Cytotoxic T cell (primary cell): ENCODE data around the genes DAP3 and RIT1.

GRCh38 chr1:155177093-155177740 is 3.6 kb downstream of the TRIM46 start:
- PRO-cap, 2 experiments = no peak in any of the 2 experiments

DNA sequence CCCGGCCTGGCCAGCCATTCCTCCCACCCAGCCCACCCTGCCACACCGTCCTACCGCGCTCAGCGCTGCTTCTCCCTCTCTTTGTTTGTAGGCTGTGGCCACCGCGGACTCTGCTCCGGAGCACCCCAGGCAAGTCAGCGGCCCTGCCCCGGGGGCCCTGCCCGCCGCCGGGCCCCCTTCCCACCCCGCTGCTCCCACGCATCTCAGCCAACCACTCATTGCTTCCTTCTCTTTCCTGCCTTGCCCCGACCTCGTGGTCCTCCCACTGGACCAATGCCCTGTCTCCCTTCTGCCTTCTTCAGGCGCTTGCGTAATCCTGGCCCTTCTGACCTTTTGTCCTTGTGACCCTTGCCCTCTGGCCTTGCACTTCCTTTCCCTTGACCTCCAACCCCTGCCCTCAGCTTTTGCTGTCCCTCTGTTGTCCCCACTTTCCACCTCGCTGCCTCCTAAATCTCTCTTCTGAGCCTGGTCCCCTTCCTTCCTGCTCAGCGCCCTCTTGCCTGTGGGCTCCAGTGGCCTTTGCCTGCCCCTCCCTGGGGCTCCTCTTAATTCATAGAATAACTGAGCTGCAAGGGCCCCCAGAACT is 5.2 kb downstream of the TRIM46 start:
- PRO-cap, 2 experiments = no peak in any of the 2 experiments

DNA sequence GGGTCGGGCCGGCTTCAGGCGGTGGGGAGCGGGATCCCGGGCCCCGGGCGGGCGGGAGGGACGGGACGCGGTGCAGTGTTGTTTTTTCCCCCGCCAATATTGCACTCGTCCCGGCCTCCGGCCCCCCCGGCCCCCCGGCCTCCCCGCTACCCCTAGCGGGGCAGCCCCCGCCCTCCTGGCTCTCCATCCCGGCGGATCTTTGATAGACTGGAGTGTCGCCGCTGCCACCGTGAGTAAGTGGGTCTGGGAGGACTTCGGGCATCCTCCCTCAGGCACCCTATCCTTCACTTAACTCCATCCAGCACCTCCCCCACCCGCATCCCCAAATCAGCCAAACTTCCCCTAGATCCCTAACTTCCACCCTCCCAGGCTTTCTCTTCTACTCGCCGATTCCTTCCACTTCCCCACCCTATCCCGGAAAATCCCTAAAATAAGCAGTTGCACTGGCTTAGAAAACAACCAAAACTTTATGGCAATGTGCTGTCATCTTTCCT is 12.5 kb downstream of the THBS3 start:
- PRO-cap, 2 experiments = no peak in any of the 2 experiments

GRCh38 chr1:155219825-155220219 is 11.3 kb downstream of the MTX1 start:
- PRO-cap, 2 experiments = no peak in any of the 2 experiments

GRCh38 chr1:155324644-155325695 is 4.3 kb downstream of the RUSC1 start:
- PRO-cap, 2 experiments = peak in 1 of 2 experiments; most common minus-strand start chr1:155324977 (in 1)

GRCh38 chr1:155563405-155563873 is 836 bp upstream of the ASH1L start:
- PRO-cap, 2 experiments = peak in 1 of 2 experiments; most common plus-strand start chr1:155563622 (in 1); most common minus-strand start chr1:155563498 (in 1)

GRCh38 chr1:155659254-155659453 is 29.4 kb downstream of the YY1AP1 start:
- PRO-cap, 2 experiments = no peak in any of the 2 experiments

GRCh38 chr1:155688885-155689226 is at the start of gene DAP3:
Gene DAP3, plus strand, starts transcription at chr1:155689091.
- PRO-cap, 2 experiments = peak in 2 of 2 experiments; most common plus-strand start chr1:155689091 (in 2)

GRCh38 chr1:155745057-155746007 is 56.4 kb downstream of the DAP3 start:
- PRO-cap, 2 experiments = peak in 2 of 2 experiments; most common plus-strand start chr1:155745502 (in 1); most common minus-strand start chr1:155745427 (in 2)

DNA sequence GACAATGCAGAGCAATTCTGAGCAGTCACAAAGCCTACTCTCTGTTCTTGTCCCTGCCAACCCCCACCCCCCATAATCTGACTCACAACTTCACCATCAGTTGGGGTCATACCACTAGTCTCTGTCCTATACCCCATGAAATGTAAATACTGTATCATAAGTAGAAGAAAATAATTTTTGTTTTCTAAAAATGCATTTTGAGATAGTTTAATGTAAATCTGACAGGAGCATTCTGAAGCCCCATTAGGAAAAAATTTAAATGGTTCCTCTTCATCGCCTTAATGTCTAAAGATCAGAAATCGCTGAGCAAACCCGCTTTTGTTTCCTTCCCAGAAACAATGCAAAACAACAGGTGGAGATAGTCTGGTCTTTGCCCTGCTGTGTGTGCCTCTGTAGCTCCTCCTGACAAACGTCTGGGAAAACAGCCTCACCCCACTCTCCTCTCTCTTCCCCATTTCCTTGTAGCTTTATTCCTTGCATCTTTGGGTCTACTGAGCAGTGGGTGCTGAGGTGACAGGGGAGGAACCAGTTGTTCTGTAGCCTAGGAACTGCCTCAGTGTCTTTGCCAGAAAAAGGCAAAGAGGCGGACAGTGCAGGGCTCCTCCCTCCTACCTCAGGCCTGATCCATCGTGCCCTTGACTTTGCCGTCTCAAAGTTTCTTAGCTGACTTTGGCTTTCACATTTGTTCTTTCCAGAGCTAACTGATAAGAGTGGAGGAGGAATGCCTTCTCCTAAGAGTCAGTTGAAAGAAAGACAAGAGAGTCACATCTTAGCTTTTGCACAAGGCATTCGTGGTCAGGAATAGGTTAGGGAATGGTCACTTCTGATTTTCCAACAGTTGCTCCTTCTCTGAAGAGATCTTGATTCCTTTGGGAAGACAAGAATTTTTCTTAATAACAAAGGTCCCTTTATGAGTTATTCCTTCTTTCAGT is 24.7 kb downstream of the SYT11 start:
- PRO-cap, 2 experiments = no peak in any of the 2 experiments

DNA sequence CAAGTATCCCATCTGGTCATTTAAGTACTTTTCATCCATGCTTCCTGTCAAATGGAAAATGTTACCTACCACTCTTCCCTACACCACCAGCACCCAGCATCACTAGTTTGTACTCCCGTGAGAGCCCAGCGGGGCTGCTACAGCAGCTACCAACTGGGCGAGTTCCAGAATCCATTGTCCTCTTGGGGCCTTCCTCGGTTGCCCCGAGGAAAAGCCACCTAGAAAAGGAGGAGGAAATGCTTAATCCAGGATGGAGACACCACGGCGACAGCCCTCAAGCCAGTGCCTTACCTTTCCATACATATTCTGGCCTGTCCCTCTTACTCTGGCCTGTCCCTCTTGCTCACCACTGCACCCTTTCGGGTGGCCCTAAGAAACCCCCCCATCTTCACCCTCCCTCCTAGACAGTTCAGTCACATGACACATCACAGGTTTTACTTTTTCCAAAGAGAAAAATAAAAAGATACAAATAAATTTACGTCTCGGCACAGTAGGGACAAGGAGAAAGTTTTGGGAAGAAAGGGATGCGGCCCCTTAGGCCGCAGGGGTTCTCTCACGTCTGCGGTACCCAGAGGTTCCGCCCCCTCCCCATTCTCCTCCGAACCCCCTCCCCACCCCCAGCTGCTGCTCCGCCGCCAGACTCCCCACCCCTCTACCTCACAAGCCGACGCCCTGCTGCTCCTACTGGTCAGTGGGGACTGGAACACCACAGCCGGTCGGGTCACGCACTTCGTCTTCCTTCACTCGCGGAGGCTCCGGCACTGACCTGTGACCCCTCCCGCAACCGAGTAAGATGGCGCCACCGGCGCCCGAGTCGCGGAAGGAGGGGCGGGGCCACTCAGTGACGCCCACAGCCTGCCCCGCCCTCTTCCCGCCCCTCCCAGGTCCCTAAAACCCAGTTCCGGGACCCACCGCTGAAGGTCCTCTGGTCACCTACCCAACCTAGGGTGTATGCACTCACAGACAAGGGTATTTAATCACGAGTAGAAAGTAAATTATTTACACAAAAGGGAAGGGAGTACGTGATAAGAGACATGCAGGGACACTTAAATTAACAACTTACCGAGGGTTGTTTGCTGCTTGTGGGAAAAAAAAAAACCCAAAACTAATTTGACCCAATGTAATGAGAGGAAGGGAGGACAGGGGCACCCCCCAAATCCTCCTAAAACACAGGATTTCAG is at the start of gene RIT1:
TSS of gene RIT1 (minus strand) at position 763 of the 1,181 bp plus-strand sequence.
- PRO-cap, 2 experiments = peak in 2 of 2 experiments; most common plus-strand start position 917 of the sequence (in 2); most common minus-strand start position 763 of the sequence (in 1)

GRCh38 chr1:155984177-155984794 is 5.9 kb upstream of the ARHGEF2 start:
- PRO-cap, 2 experiments = no peak in any of the 2 experiments

GRCh38 chr1:156002244-156002949 is 18.4 kb downstream of the SSR2 start:
- PRO-cap, 2 experiments = no peak in any of the 2 experiments

GRCh38 chr1:156003944-156004403 is 16.8 kb downstream of the SSR2 start:
- PRO-cap, 2 experiments = no peak in any of the 2 experiments

DNA sequence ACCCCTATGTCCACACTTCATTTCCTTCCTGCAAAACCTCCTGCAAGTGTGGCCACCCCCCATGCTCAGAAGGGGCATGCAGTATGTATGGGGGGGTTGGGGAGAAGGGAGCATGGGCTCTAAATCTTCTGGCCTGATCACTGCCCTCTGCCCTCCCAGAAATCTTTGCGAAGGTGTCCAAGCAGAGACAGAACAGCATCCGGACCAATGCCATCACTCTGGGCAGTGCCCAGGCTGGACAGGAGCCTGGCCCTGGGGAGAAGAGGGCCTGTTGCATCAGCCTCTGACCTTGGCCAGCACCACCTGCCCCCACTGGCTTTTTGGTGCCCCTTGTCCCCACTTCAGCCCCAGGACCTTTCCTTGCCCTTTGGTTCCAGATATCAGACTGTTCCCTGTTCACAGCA is 9.0 kb downstream of the RAB25 start:
- PRO-cap, 2 experiments = no peak in any of the 2 experiments

DNA sequence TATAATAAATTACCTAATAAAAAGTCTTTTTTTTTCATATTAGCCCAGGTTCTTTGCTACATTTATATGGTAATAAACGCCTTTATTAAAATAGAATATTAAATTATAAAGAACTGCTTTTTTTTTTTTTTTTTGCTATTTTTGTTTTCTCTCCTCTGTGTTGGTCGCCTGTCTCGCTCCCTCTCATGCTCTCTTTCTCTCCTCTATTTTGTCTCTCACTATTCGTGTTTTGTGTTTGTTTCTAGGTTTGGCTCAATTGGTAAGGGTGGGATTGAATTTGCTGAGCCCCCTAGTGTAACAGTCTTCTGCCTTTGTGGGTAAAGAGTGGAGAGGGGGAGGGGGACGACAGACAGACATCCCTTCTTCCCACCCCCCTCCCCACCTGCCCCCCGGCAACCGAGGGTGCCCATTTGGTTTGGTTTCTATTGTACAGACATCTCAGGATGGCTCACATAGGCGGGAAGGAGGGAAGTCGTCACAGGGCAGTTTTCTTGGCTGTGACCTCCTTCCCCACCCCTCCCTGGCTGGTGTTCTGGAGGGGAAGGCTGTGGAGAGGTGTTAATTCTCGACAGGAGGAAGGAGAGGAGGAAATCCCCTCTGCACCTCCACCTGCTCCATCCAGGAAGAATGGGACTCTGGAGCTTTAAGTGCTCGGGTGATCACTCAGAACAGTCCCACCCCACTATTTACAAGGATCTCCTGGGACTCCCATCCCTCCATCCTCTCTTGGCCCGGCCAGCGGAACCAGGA is 7.8 kb downstream of the MEX3A start:
- PRO-cap, 2 experiments = no peak in any of the 2 experiments

DNA sequence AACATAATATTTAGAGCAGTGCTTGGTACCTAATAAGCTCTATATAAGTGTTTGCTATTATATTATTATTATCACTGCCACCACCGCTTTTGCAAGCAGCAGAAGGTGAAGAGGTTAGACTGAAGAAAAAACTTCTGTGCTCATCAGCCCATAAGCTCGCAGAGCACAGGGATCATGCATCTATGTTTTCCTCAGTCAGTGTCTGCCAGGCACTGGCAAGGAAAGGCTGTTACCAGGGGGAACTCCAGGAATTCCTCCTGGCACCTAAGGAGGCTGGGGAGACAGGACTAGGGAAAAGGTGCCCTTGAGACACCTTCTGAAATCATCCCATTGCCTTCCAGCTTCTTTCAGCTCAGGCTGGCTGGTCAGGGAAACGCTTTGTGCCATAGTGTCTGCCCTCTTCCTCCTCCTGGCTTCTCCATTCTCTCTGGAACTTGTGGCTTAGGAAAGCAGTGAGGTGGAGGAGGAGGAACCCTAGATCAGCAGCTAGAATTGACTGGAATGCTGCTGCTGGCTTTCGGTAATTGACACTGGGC is 13.7 kb downstream of the LMNA start:
- PRO-cap, 2 experiments = no peak in any of the 2 experiments

DNA sequence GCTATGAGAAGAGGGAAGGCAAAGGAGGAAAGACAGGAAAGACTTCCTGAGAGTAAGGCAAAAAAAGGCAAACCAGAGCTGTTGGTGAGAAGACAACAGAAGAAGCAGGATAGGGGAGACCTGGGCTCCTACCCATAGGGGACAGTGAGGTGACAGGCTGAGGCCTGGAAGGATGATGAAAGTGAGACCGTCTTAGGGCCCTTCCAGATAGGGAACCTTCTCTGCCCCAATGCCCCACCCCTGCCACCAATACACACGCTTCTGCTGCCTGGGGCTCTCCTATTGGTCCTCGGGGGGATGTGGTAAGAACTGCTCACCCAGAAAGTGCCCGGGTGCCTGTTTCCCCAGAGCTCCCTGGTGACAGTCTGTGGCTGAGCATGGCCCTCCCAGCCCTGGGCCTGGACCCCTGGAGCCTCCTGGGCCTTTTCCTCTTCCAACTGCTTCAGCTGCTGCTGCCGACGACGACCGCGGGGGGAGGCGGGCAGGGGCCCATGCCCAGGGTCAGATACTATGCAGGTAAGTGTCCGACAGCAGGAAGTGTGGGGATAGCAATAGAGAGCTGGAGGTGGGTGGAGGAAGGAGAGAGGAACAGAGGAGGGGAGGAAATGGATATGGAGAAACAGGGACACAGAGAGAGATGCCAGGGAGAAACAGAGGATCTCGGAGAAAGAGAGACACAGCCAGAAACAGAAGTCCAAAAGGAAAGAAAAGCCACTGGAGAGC is 978 bp downstream of the SEMA4A start:
- PRO-cap, 2 experiments = peak in 1 of 2 experiments; most common plus-strand start position 347 of the sequence (in 1); most common minus-strand start position 216 of the sequence (in 1)

- PRO-cap, 2 experiments = no peak in any of the 2 experiments
Measured at GRCh38 chr1:156211531-156212241, 1.1 kb upstream of the PMF1 start.

GRCh38 chr1:156214135-156214892 is 1.5 kb downstream of the PMF1 start:
- PRO-cap, 2 experiments = peak in 1 of 2 experiments; most common plus-strand start chr1:156214478 (in 1)